ENCODE results near the genes FBXO11, LHCGR and FSHR.

GRCh38 chr2:47782243-47782459 lies 794 bp upstream of the MSH6 start:
- PRO-cap, result no peak
- RAMPAGE, long total RNA, 3 experiments, result no peak in any of the 3 experiments

- PRO-cap, result no peak
- RAMPAGE, long total RNA, 3 experiments, result no peak in any of the 3 experiments
Observed at GRCh38 chr2:47873459-47873855, 32.8 kb downstream of the FBXO11 start.

DNA sequence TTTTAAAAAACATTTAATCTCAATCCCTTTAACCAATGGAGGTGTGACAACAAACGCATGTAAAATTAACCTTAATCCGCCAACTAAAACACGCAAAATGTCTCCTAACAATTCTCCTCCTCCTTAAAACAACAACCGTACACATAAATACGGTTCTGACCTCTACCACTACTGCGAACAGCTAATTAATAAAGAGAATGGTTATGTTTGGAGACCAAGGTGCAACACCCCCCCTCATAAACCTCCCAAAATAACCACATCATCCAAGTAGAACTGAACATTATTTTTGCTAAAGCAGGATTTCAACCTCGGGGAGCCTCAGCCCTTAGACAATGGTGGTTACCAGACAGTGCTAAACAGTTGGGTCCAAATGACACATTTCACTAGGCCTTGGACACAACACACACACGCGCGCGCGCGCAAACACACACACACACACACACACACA lies 2.1 kb downstream of the FBXO11 start:
- PRO-cap, result unidirectional peak, plus-strand start at position 383 of the sequence
- RAMPAGE, long total RNA, 3 experiments, result no peak in any of the 3 experiments

GRCh38 chr2:47904607-47905364 lies 1.5 kb downstream of the FBXO11 start:
- PRO-cap, result bidirectional peak, plus-strand start at chr2:47904945, minus-strand start at chr2:47904901; bidirectional peak, plus-strand start at chr2:47905446, minus-strand start at chr2:47905338
- RAMPAGE, long total RNA, 3 experiments, result no peak in any of the 3 experiments

DNA sequence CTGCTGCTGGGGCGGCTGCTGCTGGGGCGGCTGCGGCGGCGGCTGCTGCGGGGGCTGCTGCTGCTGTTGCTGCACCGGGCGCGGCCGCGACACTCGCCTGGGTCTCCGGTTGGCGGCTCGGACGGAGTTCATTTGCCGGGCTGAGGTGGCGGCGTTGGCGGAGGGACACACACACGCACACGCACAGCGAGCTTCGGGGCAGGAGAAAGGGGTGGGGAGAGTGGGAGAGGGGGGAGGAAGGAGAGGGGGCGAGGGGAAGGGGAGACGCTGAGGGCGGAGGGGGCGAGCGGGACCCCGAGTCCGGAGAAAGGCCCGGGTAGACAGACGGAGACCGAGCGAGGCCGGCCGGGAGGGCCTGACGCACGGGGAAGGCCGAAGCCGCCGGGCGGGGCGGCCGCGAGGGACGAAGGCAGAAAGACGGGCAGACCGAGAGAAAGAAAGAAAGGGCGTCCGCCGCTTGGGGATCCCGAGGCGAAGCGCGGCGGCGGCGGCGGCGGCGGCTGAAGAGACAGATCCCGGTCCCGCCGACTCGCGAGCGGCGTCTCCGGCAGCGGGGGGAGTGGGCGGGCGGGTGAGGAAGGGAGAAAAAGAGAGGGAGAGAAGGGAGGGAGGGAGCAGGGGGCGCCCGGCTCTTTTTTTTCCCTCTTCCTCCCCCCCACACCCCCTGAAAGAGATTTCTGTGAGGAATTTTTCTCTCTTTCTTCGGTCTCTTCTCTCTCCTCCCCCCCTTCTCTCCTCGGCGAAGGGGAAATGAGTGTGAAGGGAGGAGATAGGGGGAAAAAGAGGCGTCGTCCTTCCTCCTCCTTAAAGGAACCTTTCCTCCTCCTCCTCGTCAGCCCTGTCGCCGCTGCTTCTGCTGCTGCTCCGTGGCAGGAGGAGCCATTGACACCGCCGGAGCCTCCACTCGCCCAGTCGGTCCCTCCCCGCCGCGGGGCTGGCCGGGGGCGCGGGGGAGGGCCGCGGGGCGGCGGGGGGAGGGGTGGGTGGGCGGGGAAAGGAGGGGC lies at the start of gene FBXO11:
FBXO11 (minus strand) TSS at position 910 of the 1,004 bp plus-strand sequence.
- PRO-cap, result bidirectional peak, plus-strand start at position 297 of the sequence, minus-strand start at position 129 of the sequence; bidirectional peak, plus-strand start outside the sequence, minus-strand start at position 751 of the sequence
- RAMPAGE, long total RNA, 3 experiments, result no peak in any of the 3 experiments

GRCh38 chr2:48415827-48416528 lies 24.6 kb upstream of the PPP1R21 start:
- PRO-cap, result no peak
- RAMPAGE, long total RNA, 3 experiments, result no peak in any of the 3 experiments

- PRO-cap, result no peak
- RAMPAGE, long total RNA, 3 experiments, result no peak in any of the 3 experiments
Observed at GRCh38 chr2:48420054-48420438, 20.5 kb upstream of the PPP1R21 start.

DNA sequence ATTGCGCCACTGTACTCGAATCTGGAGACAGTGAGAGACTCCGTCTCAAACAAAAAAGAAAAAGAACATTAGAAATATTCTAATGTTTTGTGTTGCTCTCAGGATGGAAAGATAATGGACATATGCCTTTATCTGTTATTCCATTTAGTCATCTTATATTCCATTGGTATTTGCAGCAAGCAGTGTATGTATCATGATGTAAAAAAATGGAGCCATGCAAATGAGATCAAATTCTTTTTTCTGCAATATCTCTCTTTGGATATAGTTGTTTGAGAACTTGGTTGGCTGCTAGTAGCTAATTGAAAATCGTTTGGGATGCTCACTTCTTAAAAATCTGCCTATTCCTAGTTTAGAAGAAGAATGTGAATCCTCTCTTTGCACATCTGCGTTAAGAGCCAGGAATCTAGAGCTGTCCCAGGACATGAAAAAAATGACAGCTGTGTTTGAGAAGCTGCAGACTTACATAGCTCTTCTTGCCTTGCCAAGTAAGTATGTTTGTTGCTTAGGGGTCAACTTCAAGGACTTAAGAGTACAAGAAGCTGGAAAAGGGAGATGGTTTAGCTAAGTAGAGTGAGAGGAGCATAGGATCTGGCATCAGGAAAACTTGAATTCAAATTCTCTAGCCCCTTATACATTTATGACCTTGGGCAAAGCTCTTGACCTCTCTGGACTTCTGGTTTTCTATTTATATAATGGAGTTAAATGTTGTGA lies 33.9 kb downstream of the PPP1R21 start:
- PRO-cap, result no peak
- RAMPAGE, long total RNA, 3 experiments, result no peak in any of the 3 experiments

- PRO-cap, result no peak
- RAMPAGE, long total RNA, 3 experiments, result no peak in any of the 3 experiments
Observed at GRCh38 chr2:48755392-48756010, at the start of gene LHCGR. Gene LHCGR (minus strand): TSS chr2:48755724.

GRCh38 chr2:49154273-49154715 lies at the start of gene FSHR:
Gene FSHR (minus strand): TSS chr2:49154515.
- PRO-cap, result no peak
- RAMPAGE, long total RNA, 3 experiments, result no peak in any of the 3 experiments

- PRO-cap, result no peak
- RAMPAGE, long total RNA, 3 experiments, result no peak in any of the 3 experiments
Observed at GRCh38 chr2:51349895-51350593, 318.1 kb upstream of the NRXN1 start.

DNA sequence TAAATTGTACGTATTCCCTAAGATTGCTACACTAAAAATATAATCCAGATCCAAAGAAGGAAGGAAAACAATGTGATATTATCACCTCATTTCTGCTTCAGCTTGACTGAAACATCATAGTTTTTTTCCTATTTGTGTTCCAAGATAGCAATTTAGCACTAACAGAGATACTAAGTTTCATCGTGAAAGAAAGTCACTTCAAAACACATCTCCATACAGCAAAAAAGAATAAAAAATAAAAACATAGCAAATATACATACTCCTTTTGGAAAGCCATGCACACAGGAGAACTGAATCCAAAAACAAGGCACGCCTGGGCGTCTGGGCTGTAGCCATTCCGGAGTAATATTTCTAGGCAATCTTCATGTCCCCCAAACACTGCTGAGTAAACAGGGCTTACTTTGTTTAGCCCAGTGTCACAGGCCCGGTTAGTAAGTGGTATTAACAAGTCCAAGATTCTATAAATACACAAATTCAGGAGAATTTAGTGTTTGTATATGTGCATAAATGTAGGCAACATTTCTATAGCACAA lies 53.4 kb upstream of the CHAC2 start:
- PRO-cap, result no peak
- RAMPAGE, long total RNA, 3 experiments, result no peak in any of the 3 experiments

- PRO-cap, result no peak
- RAMPAGE, long total RNA, 3 experiments, result no peak in any of the 3 experiments
Observed at GRCh38 chr2:53971340-53971424, 269 bp downstream of the ACYP2 start.

DNA sequence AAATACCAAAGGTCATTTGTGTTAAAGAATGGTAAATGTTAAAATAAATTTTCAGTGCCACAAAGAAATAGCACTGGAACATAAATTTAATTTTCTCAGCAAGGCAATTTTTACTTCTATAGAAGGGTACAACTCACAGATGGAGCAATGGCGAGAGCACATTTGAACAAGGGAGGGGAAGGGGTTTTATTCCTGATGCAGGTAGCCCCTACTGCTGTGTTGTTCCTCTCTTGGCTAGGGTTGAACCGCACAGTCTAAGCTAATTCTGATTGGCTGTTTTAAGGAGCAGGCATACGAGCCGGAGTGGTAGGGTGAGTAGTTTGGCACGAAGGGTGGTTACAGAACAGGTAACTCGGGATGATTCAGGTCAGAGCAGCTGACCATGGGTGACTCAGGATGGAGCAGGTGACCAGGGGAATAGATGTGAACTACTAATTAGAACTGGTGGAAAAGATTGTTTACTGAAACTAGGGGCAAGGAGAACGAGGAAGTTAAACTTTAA lies 50.0 kb downstream of the ACYP2 start:
- PRO-cap, result no peak
- RAMPAGE, long total RNA, 3 experiments, result no peak in any of the 3 experiments

- PRO-cap, result no peak
- RAMPAGE, long total RNA, 3 experiments, result no peak in any of the 3 experiments
Observed at GRCh38 chr2:54099827-54100133, 128.9 kb downstream of the ACYP2 start.

GRCh38 chr2:54224668-54225165 lies 31.3 kb downstream of the TSPYL6 start:
- PRO-cap, result no peak
- RAMPAGE, long total RNA, 3 experiments, result no peak in any of the 3 experiments

GRCh38 chr2:54419964-54420352 lies 36.2 kb upstream of the SPTBN1 start:
- PRO-cap, result no peak
- RAMPAGE, long total RNA, 3 experiments, result no peak in any of the 3 experiments

DNA sequence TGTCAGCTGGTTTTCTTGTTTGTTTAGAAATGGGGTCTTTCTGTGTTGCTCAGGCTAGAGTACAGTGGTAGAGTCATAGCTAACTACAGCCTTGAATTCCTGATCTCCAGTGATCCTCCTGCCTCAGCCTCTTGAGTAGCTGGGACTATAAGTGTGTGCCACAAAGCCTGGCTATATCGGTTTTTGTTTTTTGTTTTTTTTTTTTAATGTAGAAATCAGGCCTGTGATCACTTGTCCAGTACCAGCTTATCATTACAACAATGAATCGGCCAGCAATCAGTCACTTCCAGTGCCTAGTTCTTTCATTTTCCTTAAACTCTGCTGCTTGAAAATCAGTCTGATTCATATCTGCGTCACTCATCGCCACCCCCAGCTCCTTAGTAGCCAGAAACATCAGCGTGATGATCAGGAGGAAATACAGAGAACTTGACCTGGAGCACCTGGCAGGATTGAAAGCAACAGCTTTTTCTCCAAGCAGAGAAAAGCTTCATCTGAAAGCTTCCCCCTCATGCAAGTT lies 75.3 kb downstream of the SPTBN1 start:
- PRO-cap, result no peak
- RAMPAGE, long total RNA, 3 experiments, result no peak in any of the 3 experiments

GRCh38 chr2:54569690-54570526 lies 113.8 kb downstream of the SPTBN1 start:
- PRO-cap, result no peak
- RAMPAGE, long total RNA, 3 experiments, result no peak in any of the 3 experiments

GRCh38 chr2:54604182-54604688 lies 119.2 kb upstream of the EML6 start:
- PRO-cap, result no peak
- RAMPAGE, long total RNA, 3 experiments, result no peak in any of the 3 experiments